Foreskin keratinocyte (primary cell): ENCODE data around the gene CCNI.

- RAMPAGE, total RNA = no peak
Observed at GRCh38 chr4:76662306-76663025, 227.4 kb downstream of the SHROOM3 start.

DNA sequence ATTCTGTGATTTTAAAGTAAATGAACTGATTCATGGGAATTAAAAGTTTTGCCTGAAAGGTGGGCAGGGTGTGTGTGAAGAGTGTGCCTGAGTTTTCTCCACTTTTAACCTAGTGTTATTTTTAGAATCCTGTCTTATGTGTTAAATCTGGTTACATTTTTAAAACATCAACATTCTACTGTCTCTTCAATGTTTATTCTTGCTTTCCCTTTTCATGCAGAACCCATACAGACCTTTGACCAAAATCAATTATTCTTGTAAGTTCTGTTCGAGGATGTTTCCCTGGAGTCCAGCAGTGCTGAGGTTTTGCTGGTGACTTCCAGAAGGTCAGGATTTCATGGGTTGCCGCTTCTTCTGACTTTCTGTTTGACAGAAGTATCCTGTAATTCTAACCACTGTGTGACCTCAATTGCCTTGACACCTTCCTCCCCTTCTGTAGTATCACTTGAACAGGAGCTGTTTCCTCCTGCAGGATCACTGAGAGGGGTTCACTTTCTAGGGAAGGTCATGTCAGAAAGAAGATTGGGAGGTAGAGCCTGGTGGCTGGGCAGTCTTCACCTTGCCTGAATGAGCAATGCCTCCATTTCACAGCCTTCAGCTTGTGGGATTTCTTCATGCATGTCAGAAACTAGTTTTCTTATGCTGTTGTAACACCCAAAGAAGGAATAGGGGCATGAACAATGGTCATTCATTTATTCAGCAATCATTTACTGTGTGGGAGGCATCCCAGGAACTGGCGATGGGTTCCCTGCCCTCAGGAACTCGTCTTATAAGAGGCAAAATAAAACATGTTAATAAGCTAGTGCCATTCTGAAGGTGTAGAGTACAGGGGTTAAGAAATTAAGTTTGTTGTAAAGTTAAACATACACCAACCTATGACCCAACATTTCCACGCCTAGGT is 206.1 kb downstream of the SOWAHB start:
- RAMPAGE, total RNA = no peak

- RAMPAGE, total RNA = no peak
Observed at GRCh38 chr4:76946985-76947869, 2.3 kb upstream of the SEPTIN11 start.

DNA sequence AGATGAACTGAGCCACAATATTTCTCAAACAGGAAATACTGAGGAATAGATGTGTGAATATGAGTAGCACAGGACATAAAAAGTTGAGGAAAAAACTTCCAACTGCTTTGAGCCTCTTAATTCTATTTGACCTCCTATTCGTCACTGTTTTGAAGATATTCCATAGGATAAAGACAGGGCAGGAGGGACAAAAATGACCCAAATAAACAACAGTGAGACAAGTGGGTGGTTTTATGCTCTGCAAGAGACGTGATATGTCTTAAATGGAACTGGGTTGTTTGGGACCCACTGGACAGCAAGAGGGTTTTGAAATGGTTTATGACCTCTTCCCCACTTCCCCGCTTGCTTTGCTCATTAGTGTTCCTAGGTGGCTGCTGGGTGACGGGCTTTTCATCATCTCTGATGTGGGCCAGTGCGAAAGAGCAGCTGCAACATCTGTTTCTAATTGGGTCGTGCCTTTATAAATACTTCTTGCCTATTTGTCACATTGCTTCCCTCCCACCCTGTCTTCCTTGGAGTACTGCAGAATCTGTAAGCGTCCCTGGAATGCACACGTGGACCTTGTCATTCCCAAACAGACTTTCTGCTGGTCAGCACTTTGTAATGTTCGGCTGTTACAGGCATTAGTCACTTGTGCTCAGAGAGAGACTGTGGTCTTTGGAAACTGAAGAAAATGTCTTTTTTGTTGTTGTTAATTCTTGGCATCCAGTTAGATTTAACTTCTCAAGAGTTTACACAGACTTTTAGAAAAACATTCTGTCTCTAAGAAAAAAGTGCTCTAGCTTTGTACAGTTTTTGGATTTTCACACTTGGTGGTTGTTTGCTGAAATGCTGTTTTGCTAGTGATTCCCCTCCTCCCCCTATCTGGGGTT is 35.2 kb downstream of the SEPTIN11 start:
- RAMPAGE, total RNA = no peak

DNA sequence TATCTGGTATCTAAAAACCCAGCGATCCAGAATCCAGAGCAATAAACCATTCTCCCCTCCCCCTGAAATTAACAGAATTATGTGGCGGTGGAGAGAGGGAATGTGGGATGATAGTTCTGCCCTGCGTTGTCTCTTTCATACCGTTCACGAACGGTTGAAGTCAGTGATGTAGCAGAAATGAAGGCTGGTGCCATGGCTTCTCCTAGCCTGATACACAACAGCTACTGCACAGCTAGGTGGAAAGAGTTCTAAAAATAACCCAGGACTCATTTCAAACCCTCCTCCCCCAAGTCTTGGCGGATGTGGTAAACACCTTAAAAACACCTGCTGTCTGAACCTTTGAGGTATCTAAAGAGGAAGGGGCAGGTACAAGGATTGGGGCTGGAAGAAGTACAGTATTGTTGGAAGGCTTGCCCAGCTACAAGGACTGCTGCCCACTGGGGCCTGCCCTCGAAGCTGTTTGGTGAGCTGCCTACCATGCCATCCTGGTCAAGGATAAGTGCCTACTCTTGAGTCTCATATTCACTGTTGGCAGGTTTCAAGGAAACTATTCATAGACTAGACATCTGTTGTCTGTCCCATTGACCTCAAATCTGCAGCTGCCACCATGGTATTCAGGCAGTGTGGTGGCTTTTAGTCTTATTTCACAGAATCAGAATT is 44.6 kb downstream of the SEPTIN11 start:
- RAMPAGE, total RNA = no peak

DNA sequence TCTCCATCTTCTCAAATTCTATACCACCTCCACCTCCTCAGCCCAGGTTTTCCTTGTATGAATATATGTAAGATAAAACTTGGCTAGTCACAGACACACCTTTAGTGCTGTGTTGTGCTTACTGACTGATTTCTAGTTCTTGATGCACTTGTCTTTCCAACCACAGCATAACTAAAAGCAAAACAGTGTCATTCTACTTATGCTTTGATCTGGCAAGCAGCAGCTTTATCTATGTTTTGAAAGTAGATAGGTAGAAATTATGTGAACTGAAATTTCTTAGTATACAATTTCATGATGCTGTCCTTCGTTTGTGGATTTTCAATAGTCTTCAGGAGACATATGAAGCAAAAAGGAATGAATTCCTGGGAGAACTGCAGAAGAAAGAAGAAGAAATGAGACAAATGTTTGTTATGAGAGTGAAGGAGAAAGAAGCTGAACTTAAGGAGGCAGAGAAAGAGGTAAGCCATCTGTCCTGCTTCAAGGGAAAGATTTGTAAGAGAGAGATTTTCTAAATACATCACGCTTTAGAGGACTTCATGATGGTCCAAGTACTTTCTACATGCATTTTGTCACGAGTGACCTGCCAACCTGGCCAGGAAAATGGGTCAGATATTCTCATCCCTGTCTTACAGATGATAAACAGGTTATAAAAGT is 47.4 kb downstream of the CCNI start:
- RAMPAGE, total RNA = no peak

DNA sequence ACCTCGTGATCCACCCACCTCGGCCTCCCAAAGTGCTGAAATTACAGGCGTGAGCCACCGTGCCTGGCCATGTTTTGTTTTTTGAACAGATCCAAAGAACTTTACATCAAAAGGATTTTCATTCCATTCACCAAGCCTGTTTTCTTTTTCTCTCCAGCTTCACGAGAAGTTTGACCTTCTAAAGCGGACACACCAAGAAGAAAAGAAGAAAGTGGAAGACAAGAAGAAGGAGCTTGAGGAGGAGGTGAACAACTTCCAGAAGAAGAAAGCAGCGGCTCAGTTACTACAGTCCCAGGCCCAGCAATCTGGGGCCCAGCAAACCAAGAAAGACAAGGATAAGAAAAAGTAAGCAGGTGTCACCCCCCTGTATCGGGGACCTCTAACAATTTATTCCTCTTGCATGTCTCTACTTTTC is 45.2 kb downstream of the CCNI start:
- RAMPAGE, total RNA = no peak

DNA sequence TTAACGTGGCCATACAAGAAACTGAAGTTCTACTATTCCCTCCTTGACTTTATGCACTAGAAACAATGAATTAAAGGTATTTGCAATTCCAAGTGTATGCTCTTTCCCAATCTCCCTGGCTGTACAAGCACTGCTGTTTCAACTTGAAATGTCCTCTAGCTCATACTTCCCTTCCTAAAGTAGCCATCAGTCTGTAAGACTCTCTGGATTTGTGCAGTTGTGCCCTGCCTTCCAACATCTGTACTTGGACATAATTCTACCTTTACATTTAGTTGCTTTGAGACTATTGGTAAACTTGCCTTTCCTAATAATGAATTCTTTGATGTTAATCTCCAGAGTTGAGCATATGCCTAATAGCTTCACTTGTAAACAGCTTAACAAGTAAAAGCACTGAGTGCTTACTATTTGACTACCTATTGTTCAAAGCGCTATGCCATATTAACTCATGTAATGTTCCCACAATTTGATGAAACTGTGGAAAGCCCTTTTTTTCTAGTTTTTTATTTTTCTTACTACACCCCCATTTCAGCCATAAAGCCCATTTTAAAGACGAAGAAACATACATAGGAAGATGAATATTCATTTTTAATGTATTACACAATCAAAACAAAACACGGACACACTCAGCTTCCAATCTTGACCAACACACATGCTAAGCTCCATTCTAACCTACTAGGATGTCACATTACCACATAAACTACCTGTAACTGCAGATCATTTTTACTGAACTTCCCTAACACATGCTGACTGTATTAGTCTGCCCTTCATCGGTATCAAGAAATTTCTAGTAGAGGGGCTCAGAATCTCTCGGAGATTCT is 2.1 kb downstream of the CCNI start:
- RAMPAGE, total RNA = no peak

DNA sequence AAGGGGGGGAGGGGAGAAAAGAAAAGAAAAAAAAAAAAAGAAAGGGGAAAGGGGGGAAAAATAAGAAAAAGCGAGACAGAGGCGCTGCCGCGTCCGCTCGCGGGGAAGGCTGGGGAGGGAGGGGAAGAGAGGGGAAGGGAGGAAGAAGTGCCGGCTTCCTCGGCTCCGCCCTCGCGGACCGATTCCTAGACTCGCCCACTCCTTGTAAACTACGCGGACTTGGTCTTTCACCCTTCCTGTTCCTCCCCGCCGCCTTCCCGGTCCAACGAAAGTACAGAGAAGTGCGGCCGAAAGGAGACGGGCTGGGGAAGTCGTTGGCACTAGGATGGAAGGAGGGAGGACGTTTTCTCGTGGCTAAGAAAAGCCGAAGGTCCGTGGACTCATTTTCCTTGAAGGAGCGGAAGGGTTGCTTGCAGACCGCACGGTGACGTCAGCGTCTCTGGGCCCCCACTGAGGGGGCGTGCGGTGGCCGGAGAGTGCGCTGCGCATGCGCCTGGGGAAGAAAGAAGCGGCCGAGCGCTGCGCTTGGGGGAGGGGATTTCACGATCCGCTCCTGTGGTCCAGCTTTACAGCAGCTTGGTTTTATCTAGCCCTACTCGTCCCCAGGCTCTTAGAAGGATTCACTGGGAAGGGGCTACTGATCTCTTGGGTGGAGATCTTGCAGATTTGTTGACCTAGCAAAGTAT is at the start of gene CCNI:
Gene CCNI, minus strand, starts transcription at position 121 of the 686 bp plus-strand sequence.
- RAMPAGE, total RNA = no peak

DNA sequence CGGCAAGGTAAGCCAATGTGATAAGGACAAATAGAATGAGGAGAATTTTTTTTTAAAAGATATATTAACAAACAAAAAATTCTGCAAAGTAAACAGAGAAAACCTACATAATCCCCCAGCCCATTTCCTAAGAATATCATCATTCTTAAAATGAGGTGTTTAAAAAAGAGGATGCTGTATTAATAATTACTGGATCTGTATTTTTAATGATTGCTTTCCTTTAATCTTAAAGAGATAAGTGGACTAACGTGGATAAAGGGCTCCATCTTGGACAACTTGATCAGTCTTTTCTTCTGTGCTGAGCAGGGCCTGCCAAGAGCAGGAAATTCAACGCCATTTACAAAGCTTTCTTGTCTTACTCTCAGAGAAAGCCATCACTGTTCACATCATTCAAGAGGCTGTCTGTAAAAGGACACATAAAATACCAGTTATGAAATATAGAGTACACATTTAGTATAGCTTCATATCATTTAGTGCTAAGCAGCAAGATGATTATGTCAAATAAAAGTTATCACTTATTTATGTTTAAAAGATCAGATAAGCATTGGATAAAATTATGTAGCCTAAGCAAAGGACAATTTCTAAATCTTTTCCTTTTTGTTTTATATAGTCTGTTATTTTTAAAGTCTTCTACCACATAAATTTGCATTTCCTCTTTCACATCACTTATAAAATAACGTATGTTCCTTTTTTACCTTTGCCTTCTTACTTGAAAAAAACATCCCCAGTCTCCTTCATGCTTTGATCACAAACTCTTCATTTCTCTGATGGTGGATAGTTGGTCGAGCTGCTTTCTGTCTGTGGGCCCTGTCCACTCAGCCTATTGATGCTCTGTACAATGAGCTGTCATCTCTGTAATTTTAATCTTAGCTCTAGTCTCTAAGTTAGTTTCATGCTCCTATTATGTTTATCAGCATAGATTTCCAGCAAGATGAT is 2.2 kb upstream of the CCNG2 start:
- RAMPAGE, total RNA = no peak

- RAMPAGE, total RNA = no peak
Observed at GRCh38 chr4:77586760-77587456, 18.7 kb upstream of the CXCL13 start.

DNA sequence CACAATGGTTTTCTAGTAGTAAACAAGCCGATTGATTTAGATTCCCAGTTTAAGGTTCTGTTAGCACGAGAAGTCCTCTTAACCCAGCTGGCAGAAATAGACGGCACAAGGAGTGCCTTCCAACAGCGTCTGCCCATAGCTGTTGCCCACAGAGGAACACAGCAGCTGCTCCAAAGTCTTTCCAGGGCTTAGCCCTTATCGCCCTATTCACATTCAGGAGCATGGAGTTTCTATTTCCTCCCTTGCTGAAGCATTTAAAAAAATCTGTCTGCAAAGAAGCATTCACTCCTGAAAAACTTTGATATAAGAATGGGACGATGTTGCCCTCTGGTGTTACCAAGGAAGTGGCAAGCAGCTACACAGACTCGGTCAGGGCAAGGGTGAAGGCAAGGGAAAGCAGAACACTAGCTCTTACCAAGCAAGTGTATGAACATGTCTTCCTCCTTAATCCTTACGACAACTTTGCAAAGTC is 92.6 kb downstream of the CXCL13 start:
- RAMPAGE, total RNA = no peak

DNA sequence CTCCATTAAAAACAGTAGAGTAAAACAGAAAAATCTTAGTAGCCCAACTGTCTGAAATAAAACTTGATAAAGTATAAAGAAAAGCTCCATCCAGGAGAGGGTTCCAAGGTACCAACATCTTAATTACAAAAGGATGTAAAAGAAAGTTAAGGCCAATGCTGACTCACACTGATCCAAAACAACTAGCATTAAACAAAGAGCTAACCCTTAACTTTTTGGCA is 18.5 kb downstream of the CNOT6L start:
- RAMPAGE, total RNA = no peak

DNA sequence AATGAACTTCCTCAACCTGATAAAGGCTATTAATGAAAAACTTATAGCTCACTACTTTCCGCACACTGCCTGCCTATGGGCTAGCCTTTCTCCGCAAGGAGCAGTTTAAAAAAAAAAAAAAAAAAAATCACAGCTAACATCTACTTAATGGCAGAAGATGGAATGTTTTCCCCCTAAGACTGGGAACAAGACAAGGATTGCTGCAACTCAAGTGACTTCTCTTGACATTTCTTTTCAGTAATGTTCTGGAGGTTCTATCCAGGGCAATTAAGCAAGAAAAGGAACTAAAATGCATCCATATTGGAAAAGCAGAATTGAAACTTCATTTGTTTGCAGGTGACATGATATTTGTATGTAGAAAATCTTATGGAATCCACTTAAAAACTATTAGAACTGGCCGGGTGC is 7.4 kb downstream of the CNOT6L start:
- RAMPAGE, total RNA = no peak

GRCh38 chr4:77820784-77821119 is 1.6 kb upstream of the CNOT6L start:
- RAMPAGE, total RNA = no peak

DNA sequence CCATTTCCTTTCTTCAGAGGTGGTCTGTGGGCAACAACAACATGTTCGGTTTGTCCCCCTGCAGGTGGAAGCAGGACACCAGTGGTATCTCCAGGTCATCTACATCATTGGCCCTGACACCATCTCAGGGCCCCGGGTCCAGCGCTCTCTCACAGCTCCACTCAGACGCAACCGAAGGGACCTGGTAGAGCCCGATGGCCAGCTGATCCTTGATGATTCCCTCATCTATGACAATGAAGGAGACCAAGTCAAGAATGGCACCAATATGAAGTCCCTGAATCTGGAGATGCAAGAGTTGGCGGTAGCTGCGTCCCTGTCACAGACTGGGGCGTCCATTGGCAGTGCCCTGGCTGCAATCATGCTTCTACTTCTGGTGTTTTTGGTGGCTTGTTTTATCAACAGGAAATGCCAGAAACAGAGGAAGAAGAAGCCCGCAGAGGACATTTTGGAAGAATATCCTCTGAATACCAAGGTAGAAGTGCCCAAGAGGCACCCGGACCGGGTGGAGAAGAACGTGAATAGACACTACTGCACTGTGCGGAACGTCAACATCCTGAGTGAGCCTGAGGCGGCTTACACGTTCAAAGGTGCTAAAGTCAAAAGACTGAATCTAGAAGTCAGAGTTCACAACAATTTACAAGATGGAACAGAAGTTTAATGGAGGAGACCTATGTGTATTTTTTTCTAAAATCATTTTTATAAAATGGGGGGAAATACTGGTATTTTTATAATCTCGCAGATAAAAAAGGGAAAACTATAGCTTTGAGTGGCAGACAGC is 10.9 kb upstream of the ANXA3 start:
- RAMPAGE, total RNA = no peak

DNA sequence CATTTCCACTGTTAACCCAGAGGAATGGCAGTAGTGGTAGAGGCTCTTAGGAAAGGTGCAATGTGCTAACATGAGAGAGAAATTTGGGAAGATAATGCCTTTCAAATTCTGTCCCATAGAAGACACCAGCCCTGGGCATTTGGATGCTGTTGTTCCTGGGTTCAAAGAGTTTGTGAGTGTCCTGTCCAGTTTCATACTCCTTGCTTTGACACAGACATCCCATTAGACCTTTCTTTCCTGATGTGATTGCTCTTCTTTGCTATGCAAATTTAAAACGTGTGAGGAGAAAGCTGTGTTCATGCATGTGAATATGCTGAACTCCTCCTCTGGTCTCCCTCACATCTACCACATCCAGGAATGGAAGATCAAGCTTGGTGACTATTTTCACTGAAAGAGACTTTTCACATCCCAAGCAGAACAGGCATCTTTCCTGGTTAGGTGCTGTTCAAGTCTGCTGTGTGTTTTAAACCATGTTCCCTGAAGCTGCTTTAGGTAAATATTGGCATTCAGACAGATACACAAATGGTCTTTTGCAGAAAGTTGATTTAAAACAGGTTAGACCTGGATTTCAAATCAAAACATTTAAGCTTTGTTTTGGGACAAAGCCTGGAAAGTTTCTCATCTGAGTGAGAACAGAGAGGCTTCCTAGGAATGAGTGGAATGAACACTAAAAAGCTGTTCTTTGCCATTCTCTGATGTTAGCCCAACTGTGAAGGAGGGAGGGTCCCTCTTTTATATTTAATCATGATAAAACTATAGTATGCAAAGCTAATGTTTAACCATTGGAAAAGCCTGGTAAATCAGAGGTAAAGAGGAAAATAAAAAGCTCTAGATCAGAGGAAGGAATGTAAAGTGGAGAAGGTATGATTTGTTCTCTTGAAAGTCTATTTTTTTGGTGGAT is 10.0 kb downstream of the ANXA3 start:
- RAMPAGE, total RNA = no peak

DNA sequence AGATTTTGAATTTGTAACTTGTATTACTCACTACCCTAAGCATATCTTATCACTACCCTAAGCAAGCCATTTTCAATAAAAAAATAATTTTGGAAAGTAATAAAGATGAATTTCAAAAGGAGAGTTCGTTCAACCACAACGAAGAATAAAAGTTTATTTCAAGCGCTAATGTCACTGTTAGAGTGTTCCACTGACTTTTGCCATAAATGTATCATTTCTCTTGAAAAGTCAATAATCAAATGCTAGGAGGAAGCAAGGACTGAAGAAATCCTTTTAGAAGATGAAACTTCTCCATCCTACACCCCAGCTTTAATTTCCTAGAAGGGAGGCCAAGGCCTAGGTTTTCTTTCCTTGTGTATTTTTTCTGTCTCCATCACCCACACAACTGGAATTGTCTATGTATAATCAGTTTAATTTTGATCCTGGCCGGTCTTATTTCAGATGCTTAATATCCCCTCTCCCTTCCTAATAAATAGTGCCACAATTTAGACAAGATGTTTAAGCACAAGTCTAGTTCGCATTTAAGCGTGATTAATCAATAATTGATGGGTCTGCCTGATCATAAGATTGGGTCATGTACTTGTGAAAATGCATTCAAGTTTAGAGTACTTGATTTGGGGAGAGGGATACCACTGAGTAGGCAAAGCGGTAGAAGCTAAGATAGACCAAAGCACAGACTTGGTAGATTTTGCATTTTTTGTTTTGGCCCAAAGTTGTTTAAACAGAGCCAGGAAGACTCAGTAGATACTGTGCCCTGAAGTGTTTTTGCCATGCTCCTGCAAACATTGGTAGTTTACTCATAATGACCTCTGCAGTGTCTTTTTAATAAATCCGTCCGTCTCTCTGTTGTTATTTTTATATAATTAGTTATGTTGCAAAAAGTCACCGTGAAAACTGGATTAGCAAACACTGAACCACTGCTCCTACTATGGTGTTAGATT is 2.4 kb downstream of the BMP2K start:
- RAMPAGE, total RNA = no peak

- RAMPAGE, total RNA = no peak
Observed at GRCh38 chr4:78779184-78779819, 3.2 kb downstream of the BMP2K start.

DNA sequence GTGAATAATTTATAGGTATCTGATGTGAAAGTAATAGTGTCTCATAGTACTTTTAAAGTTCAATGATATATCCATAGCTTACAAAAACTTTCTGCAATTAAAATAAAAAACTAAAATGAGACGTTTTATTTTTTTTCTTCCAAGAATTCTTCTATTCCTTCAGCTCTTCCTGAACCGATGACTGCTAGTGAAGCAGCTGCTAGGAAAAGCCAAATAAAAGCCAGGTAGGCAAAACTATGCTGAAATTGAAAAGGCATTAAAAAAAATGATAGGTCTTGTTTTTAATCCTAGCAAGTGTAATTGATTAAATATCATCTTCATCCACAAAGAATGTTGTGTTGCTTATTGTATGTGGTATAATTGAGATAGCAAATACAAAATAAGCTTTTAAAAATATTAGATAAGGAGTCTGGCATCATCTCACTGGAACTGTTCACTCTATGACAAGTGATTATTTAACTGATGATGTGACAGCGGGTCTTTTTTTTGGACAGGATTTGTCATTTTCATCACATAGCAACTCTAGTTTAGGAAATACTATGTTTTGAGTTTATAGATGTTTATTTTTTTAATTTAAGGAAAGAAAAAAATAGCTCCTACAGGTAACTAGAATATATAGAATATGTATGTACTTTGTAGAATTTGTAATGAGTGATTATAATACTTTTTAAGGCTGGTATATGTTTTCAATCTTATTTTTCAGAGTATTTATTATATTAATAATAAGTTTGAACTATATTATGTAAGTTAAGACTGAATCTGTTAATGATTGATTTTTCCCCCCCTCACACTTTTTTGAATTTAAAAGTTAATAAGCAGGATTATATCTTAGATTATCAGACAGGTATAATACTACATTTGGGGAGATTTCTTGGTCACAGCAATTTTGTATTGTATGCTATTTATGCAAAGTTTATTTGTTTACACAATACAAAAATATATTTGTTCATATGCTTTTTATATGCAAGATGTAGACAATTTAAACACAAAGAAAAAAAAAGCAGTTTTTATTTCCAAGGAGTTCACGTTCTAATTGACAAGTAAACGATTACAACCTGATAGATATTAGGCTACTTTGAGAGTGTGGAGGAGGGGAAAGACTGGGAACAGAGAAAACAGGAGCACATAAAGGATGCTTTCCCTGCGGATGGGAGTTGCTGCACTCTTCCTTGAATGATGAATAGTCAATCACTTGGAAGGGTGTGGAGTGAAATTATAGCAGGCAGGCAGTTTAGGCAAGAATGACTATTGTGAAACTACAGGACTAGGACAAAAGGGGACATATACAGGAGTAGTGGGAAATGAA is 77.5 kb downstream of the PAQR3 start:
- RAMPAGE, total RNA = no peak